GM12891 (cell line): Measurements from ENCODE around the genes PSMD13 and RNH1.

- RRBS, result 3% methylated on average over 14 of the region's 43 CpGs
These were observed 1.1 kb downstream of the RIC8A start for GRCh38 chr11:208561-208957.

DNA sequence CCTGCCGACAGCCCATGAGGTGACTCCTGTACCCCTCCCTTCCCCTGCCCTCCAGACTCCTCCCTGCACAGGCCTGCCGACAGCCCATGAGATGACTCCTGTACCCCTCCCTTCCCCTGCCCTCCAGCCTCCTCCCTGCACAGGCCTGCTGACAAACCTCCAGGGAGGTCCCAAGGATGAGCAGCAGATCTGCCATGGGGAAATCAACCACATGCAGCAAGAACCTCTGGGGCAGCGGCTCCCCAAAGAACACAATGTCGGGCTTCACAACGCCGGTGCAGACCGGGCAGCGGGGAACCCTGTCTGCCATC lies 12.3 kb downstream of the SIRT3 start:
- RRBS, result no CpG with 5 or more reads among the region's 8 CpGs

DNA sequence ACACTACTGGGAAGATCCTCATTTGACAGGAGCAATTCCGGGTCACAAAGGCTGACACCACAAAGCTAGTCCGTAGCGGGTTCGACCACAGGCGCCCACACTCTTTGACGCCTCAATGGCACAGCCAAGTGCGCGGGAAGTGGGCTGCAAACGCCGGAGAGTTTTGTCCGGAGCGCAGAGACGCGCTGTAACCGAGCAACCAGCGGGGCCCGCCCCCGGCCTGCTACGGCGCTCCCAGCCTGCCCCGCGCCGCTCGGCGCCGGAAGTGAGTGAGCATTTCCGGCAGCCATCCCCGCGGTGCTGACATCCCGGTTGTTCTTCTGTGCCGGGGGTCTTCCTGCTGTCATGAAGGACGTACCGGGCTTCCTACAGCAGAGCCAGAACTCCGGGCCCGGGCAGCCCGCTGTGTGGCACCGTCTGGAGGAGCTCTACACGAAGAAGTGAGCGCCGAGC lies at the start of gene PSMD13:
PSMD13 (plus strand) TSS at position 272 of the 453 bp plus-strand sequence.
- RRBS, result under 1% methylated on average over 22 of the region's 40 CpGs

GRCh38 chr11:282393-283346 lies 4.5 kb downstream of the NLRP6 start:
- RRBS, result no CpG with 5 or more reads among the region's 14 CpGs

- RRBS, result 86% methylated on average over 1 of the region's 31 CpGs
These were observed 1.7 kb downstream of the IFITM5 start for GRCh38 chr11:297324-298360.

DNA sequence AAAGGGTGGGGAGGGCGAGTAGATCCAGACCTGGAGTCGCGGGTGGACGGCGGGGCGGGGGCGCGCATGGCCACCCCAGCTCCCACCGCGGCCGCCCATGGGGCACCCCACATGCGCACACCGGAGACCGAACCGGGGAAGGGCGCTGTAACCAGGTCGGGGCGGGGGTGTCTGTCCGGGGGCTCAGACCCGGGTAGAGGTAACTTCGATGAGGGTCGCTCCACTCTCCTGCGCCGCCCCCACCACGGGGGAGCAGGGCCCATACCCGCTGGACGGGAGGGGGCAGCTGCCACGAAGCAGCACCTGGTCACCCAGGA lies 1.9 kb downstream of the IFITM3 start:
- RRBS, result no CpG with 5 or more reads among the region's 28 CpGs

- RRBS, result 84% methylated on average over 6 of the region's 34 CpGs
These were observed 1.8 kb upstream of the PKP3 start for GRCh38 chr11:392126-392731.

GRCh38 chr11:405384-406245 lies 9.2 kb downstream of the SIGIRR start:
- RRBS, result 97% methylated on average over 4 of the region's 33 CpGs

GRCh38 chr11:409600-410441 lies 5.0 kb downstream of the SIGIRR start:
- RRBS, result 96% methylated on average over 3 of the region's 18 CpGs

DNA sequence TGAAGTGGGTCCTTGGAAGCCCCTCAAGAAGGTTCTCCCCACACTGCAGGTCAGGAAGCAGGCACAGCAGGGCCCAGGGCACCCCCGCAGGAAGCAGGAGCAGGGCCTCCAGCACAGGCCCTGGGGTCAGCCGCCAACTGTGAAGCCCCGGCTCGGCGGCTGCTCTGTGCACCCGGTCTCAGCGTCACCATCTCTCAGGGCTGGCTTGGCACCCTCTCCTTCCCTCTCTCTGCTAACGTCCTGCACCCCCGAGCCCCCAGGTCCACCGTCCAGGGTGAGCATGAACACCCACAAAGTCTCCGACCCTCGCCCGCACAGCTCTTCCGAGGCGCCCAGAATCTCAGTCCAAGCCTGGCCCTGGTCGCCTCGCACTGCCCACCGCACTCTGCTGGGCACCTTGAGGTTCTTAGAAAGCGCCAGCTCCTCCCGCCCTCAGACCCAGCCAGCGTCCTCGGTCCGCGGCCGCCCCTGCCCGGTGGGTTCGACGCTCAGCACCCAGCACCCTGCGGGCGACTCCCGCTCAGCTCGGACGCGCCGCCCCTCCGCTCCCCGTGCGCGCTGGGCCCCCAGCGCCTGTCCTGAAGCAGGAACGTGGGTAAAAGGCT lies 1.4 kb upstream of the SIGIRR start:
- RRBS, result no CpG with 5 or more reads among the region's 41 CpGs

- RRBS, result 1% methylated on average over 10 of the region's 68 CpGs
These were observed 1.9 kb upstream of the PTDSS2 start for GRCh38 chr11:447825-448945.

- RRBS, result no CpG with 5 or more reads among the region's 9 CpGs
These were observed 4.9 kb downstream of the RNH1 start for GRCh38 chr11:502059-502566.

GRCh38 chr11:506204-507319 lies at the start of gene RNH1:
Gene RNH1, minus strand, starts transcription at chr11:507242.
- RRBS, result 1% methylated on average over 36 of the region's 118 CpGs

DNA sequence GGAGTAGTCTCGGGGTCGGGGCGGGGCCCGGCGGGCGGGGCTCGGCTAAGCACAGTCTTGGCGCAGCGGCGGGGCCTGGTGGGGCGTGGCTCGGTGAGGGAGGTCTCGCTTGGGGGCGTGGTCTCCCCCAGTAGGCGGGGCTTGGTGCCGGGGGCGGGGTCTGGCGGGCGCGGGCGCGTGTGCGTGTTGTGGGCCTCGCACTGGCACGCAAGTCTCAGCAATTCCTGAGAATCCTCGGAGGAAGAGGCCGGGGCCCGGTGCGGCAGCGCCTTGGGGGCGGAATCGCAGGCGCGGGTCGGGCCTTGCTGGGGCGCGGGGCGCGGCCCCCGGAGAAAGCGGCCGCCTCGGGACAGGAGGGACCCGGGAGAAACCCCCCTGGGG lies 268 bp upstream of the RNH1 start:
- RRBS, result 1% methylated on average over 12 of the region's 44 CpGs

- RRBS, result 2% methylated on average over 20 of the region's 40 CpGs
These were observed 733 bp downstream of the RASSF7 start for GRCh38 chr11:561341-562064.

GRCh38 chr11:569106-569968 lies 6.9 kb upstream of the PHRF1 start:
- RRBS, result 43% methylated on average over 3 of the region's 40 CpGs

GRCh38 chr11:573029-573844 lies 3.0 kb upstream of the PHRF1 start:
- RRBS, result no CpG with 5 or more reads among the region's 18 CpGs

GRCh38 chr11:584327-584706 lies 8.0 kb downstream of the PHRF1 start:
- RRBS, result no CpG with 5 or more reads among the region's 9 CpGs

DNA sequence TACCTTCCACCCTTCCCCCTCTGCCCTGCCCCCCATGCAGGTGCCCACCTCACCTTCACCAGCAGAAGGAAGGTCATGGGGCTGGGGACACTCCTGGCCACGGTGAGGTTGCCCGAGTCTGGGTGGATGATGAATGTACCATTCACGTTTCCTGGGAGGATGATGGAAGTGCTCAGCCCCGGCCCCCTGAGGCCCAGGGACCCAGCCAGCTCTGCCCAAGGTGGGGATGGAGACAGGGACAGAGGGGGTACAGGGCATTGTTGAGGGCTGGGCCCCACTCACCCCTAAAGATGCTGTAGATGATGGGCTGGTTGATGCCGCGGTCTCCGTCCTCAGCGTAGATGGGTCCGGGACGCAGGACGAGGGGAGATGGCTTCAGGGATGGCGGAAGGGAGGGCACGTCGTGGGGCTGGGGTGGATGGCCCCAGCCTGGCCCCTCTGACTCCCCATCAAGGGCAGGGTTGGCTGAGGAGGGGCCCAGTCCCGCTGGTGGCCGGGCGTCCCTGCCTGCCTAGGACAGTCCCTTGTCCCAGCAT lies 4.3 kb upstream of the IRF7 start:
- RRBS, result no CpG with 5 or more reads among the region's 17 CpGs

DNA sequence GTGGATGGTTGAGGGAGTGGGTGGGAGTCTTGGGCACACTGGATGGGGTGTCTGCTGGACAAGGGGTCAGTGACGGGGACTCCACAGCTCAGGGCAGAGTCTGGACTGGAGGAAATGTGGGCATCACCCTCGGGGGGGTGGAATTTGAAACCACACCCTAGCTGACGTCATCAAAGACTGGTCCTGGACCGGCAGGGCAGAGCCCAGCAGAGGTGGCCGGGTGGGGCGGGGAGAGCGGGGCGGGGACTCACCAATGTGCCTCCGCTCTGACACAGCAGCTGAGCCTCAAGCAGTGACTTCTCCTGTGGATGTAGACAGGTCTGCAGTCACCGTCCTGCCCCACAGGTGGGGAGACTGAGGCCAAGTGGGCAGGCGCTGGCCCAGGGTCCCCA lies 797 bp downstream of the CDHR5 start:
- RRBS, result no CpG with 5 or more reads among the region's 11 CpGs